ENCODE measurements around the gene GRK5.

- RRBS, result 1% methylated on average over 51 of the region's 96 CpGs
CAGE:
- cytosol, long polyA plus RNA, result start-site peak on the plus strand at chr10:119207543-119207571, 12 reads; start-site peak on the plus strand at chr10:119207649-119207702, 11 reads
- long polyA plus RNA, result no peak
- nucleus, long polyA plus RNA, result no peak
Measured at GRCh38 chr10:119207251-119208112, at the start of gene GRK5. Gene GRK5, plus strand, starts transcription at chr10:119207571.

GRCh38 chr10:119209907-119210536 lies 2.7 kb downstream of the GRK5 start:
- RRBS, result no CpG with 5 or more reads among the region's 7 CpGs
CAGE:
- cytosol, long polyA plus RNA, result no peak
- long polyA plus RNA, result no peak
- nucleus, long polyA plus RNA, result no peak

GRCh38 chr10:119225166-119225877 lies 18.0 kb downstream of the GRK5 start:
- RRBS, result no CpG with 5 or more reads among the region's 6 CpGs
CAGE:
- cytosol, long polyA plus RNA, result no peak
- long polyA plus RNA, result no peak
- nucleus, long polyA plus RNA, result no peak

DNA sequence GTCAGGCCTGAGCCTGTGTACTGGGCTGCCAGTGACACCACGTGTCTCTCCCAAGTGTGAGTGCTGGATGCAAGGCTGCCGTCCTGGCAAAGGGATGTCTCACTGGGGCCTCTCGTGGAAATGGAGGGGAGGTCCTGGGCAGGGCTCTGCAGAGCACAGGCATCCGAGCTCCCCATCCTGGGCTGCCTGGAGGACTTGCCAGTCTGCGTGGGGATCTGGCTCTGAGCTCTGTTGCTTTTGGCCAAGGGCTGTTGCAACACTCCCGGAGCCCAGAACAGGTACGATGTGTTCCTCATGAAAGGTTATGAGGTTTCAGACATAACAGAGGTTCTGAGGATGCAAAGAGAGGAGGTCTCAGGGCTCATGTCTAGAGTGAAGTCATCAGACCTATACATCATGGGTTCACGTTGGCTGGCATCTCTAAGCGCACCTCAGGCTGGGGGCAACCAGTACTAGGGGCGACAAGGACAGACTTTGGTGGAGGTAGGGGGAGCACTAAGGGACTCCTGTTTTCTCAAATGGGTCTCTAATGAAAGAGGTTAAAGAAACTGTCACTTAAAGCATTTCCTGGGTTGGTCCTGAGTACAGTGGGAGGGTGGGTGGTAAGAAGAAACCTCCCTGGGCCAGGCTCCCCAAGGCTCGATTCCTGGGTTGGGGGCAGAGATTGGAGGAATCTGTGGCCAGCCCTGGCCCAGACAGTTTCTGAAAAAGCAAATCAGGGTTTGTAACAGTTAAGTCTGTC lies 77.5 kb downstream of the GRK5 start:
- RRBS, result no CpG with 5 or more reads among the region's 11 CpGs
CAGE:
- cytosol, long polyA plus RNA, result no peak
- long polyA plus RNA, result no peak
- nucleus, long polyA plus RNA, result no peak

- RRBS, result no CpG with 5 or more reads among the region's 6 CpGs
CAGE:
- cytosol, long polyA plus RNA, result no peak
- long polyA plus RNA, result no peak
- nucleus, long polyA plus RNA, result no peak
Measured at GRCh38 chr10:119309683-119310210, 102.4 kb downstream of the GRK5 start.

DNA sequence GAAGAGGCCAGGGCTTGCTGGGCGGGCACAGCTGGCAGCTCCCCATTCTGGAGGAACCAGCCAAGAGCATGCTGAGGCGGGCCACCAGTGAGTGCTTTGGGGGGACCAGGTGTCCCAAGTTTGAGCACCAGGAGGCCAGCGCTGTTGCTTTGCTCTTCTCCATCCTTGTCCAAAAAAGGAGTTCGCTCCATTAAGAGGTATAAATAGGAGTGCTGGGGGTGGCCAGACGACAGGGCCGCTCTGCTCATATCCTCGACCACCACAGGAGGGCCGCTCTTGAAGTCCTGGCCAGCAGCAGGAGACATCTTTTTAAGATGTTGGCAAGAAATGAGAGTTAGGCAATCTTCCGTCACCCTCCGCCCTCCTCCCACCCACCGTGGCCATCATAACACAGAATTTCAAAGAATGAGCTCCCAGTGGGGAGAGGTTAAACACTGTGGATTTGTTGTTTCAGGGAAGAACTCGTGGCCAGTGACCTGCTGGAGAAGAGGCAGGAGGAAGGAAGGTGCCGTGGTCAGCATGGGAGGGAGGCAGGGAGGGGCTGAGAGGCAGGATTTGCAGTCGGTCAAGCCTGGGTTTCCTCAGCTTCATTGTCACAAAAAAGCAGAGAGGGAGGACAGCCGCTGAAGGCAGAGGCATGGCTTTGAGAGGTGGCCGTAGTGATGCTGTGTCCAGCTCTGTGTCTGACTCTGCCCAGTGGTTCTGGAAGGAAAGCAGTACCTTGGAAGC lies 141.5 kb downstream of the GRK5 start:
- RRBS, result no CpG with 5 or more reads among the region's 16 CpGs
CAGE:
- cytosol, long polyA plus RNA, result no peak
- long polyA plus RNA, result no peak
- nucleus, long polyA plus RNA, result no peak

DNA sequence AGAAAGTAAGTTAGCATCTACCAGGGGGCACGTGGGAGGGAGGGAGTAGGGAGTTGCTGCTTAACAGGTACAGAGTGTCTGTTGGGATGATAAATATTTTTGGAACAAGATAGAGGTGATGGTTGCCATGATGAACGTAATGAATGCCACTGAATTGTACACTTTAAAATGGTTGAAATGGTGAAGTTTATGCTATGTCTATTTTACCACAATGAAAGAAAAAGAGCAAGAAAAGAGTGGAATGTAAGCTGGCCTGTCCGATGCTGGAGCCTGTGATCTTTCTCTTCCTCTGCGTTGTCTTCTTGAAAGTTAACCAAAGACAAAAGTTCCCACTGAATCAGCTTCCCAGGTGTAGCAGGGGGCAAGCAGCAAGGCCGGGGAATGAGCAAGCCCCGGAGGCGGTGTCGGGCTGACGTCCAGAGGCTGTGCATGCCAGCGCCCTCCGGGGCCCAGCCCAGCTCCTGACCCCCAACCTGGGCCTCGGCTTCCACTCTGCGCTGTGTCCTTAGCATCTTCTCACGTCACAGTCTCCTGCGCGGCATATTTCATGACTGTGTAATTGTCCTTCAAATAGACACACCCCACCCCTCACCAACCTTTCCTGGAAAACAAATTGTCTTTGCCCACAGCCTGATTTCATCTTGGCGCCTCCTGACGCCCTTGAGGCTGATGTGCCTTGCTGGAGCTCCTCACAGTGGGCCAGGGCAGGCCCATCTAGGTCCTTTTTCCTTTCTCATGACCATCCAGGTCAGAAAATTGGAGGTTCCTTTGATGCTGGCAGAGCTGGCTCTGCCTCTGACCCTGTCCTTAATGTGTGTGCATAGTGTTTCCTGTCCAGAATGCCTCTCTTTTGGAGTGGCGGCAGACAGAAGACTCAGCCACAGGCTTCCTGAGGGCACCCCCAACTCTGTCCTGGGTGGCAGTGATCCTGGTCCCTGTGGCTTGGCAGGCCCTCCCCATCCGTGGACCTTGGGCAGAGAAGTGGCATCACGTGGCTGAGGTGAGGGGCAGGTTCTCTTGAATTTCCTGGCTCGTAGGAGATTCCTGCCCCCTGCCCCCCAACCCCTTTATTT lies 133.5 kb downstream of the RGS10 start:
- RRBS, result 83% methylated on average over 6 of the region's 22 CpGs
CAGE:
- cytosol, long polyA plus RNA, result no peak
- long polyA plus RNA, result no peak
- nucleus, long polyA plus RNA, result no peak

DNA sequence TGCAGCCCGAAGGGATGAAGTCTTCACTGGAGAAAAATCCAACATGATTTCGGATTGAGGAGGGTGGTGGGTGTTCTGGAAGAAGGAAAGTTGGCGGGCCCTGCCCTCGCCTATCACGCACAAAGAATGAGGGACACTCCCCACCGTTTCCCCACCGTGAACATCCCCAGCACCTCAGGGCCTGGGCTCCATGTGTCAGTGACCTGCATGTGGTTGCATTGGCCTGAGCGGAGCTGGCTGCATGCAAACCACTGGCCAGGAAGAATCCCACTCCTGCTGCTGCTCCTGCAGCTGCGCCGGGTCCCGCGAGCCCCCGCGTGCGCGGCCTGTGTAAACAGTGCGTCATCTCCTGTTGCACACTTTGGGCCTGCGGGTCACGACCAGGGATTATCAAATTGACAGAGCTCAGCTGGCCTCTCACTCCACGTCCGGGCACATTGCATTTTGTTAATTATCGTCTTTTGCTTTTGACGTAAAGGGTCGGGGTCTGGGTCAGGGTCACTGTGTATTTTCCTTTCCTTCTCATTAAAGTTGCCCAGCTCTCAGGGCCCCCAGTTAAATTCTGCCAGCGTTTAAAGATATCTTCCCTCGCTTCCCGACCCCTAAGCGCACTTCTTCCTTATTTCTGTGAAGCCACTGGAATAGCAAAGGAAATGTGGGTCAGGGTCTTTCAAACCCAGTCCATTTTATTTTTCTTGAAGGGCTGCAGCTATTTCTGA lies 132.6 kb downstream of the RGS10 start:
- RRBS, result no CpG with 5 or more reads among the region's 28 CpGs
CAGE:
- cytosol, long polyA plus RNA, result no peak
- long polyA plus RNA, result no peak
- nucleus, long polyA plus RNA, result no peak

GRCh38 chr10:119415812-119416235 lies 126.7 kb downstream of the RGS10 start:
- RRBS, result no CpG with 5 or more reads among the region's 9 CpGs
CAGE:
- cytosol, long polyA plus RNA, result no peak
- long polyA plus RNA, result no peak
- nucleus, long polyA plus RNA, result no peak

DNA sequence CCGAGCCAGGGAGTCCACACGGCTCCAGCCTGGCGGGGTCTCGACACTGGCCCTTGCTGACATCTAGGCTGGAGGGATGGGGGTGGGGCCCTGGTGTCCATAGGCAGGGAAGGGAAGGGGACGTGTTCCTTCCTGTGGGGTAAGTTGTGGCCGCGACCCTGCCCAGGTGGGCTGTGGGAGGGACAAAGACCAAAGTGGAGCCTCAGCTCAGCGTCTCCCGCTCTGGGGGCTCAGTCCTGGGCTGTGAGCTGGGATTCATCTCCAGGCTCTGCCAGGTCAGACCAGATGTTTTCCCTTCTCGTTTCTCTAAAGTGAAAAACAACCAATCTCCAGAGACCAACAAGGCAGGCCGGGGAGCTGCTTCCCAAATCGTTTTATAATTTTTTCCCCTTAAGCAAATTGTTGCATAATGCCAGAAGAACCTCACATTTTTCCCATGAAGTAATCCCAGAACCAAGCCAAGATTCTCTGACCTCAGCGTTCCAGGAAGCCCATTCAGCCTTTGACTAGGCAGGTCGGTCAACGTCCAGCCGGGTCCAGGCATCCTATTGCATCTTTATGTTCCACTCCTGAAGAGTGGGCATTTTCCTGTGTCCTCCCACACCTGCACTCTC lies 101.2 kb downstream of the RGS10 start:
- RRBS, result no CpG with 5 or more reads among the region's 16 CpGs
CAGE:
- cytosol, long polyA plus RNA, result no peak
- long polyA plus RNA, result no peak
- nucleus, long polyA plus RNA, result no peak

- RRBS, result 0% methylated on average over 1 of the region's 21 CpGs
CAGE:
- cytosol, long polyA plus RNA, result no peak
- long polyA plus RNA, result no peak
- nucleus, long polyA plus RNA, result no peak
Measured at GRCh38 chr10:119541371-119541940, 1.1 kb downstream of the RGS10 start.

GRCh38 chr10:119586366-119587137 lies 10.2 kb downstream of the TIAL1 start:
- RRBS, result no CpG with 5 or more reads among the region's 5 CpGs
CAGE:
- cytosol, long polyA plus RNA, result no peak
- long polyA plus RNA, result no peak
- nucleus, long polyA plus RNA, result no peak

DNA sequence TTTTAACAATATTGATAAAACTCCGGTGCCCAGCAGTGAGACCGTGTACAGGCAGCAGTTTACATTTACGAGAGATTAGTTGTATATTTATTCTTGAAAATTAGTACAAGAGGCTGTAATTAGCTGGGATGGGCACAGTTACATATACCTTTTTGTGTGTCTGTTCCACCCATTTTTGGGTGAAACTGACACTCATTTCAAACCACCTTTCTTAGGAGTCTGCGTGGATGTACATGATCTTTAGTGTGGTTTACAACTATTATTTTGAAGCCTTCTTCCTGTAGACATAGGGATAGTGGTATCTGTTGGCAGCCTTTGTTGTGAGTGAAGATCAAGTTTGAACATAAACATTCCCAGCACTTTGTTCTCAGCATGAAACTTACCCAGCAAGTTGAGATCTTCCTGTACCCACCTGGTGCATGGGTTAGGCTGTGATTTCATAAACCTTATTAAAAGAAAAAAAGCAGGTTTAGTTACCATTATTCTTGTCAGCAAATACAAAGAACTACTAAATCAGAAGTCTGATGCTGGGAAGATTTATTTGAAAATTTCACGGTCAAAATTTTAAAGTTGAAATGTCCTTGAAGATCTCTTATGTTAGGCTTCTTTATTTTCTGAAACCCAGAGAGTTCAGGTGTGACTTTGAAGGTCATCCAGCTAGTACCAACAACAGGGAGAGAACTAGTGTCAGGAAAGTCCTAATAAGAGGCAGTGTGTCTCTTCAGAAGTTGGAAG lies 2.1 kb downstream of the BAG3 start:
- RRBS, result no CpG with 5 or more reads among the region's 5 CpGs
CAGE:
- cytosol, long polyA plus RNA, result no peak
- long polyA plus RNA, result no peak
- nucleus, long polyA plus RNA, result no peak

GRCh38 chr10:119686277-119687175 lies 35.3 kb downstream of the BAG3 start:
- RRBS, result 3% methylated on average over 3 of the region's 33 CpGs
CAGE:
- cytosol, long polyA plus RNA, result no peak
- long polyA plus RNA, result no peak
- nucleus, long polyA plus RNA, result no peak

DNA sequence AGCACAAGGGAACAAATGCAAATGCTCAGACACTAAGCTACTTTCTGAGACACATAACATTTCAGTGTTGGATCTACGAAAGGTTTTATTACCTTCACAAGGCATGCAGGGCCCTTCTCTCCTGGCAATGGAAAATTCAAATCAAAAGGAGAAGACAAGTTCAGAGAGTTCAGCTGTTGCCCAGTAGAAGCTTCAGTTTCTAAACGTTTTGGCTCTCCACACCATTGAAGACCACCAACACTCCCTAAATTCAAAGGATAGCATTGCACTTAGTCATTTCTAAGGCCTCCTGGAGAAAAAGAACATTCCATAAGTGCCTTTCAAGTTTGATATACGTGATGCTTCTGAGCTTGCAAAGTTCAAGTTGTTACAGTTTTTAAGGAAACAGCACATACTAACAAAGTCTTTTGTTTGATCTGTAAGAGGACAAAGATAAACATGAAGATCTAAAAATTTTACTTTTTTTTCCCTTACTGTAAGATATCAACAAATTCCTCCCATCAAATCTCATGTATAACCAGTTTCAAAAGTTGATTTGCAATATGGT lies 23.2 kb downstream of the MCMBP start:
- RRBS, result no CpG with 5 or more reads among the region's 3 CpGs
CAGE:
- cytosol, long polyA plus RNA, result no peak
- long polyA plus RNA, result no peak
- nucleus, long polyA plus RNA, result no peak

DNA sequence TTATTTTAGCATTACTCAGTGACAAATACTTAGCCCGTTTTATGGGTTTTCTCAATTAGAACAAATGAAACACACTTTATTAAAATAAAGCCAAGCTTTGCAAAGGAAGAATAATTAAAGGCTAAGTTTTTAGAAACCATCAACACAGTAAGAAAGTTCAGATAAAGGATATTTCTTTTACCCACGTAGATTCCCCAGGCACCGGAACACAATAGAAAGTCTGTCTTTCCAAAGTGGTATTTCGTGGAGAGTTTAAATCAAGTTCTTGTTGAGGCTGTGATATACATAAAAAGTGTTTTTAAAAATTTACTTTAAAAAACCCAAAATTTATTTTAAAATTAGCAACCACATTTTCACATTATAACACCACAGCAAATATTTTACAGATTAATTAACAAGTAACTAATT lies 15.5 kb downstream of the MCMBP start:
- RRBS, result no CpG with 5 or more reads among the region's 4 CpGs
CAGE:
- cytosol, long polyA plus RNA, result no peak
- long polyA plus RNA, result no peak
- nucleus, long polyA plus RNA, result no peak

DNA sequence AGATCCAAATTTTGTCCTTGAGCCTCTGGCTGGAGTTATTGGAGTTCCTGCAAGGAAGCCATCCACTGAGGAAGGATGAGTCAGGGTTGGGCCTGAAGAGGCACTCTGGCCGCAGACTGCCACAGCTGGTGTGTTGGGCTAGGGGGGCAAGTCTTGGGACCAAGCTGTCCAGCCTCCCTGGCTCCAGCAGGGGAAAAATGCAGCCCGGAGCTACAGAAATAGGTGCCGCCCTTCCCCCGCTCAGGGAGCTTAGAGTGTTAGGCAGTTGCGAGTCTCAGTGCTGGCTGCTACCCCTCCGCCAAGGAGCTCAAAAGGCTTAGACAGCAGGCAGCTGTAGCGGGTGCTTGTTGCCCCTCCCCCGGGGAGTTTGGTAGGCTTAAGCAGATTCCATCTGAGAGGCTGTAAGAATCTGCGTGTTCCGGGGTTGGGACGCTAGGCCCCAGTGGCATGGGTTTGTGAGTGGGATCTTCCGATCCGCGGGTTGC lies 235.2 kb downstream of the SEC23IP start:
- RRBS, result 7% methylated on average over 2 of the region's 14 CpGs
CAGE:
- cytosol, long polyA plus RNA, result no peak
- long polyA plus RNA, result no peak
- nucleus, long polyA plus RNA, result no peak

DNA sequence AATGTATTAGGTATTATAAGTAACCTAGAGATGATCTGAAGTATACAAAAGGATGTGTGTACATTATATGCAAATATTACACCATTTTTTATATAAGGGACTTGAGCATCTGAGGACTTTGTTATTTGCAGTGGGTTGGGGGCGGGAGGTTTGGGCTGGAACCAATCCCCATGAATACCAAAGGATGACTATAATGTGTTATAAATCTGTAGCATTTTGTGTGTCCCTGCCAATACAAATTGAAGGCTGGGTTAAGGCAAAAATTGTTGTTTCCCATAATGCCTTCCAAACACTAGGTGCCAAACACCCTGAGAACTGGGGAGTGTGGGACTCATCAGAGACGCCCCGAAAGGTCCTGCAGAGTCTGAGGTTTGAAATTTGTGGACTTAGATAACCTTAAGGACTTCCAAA lies 150.2 kb upstream of the PLPP4 start:
- RRBS, result no CpG with 5 or more reads among the region's 3 CpGs
CAGE:
- cytosol, long polyA plus RNA, result no peak
- long polyA plus RNA, result no peak
- nucleus, long polyA plus RNA, result no peak

DNA sequence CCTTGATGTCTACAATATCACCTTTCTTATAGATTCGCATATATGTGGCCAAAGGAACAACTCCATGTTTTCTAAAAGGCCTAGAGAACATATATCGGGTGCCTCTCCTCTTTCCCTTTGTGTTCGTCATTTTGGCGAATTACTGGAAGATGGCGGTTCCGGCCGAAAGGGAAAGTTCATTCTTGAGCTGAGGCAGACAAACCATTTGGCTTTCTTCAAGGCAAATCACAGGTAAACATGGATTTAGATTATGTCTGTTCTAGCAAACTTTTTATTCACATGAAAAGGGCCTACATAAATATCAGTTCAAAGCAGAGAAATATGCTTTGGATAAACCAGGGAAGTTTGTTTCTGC lies 102.0 kb upstream of the PLPP4 start:
- RRBS, result no CpG with 5 or more reads among the region's 7 CpGs
CAGE:
- cytosol, long polyA plus RNA, result no peak
- long polyA plus RNA, result no peak
- nucleus, long polyA plus RNA, result no peak

CAGE:
- cytosol, long polyA plus RNA, result no peak
- long polyA plus RNA, result no peak
- nucleus, long polyA plus RNA, result no peak
Measured at GRCh38 chr10:120838296-120838495, 13.0 kb upstream of the WDR11 start.

Data from H1 (cell line).